PC-3 (cell line): ENCODE data around the gene LURAP1L.

GRCh38 chr9:5630268-5630662 lies 1.4 kb downstream of the RIC1 start:
- RAMPAGE, long total RNA = no peak

DNA sequence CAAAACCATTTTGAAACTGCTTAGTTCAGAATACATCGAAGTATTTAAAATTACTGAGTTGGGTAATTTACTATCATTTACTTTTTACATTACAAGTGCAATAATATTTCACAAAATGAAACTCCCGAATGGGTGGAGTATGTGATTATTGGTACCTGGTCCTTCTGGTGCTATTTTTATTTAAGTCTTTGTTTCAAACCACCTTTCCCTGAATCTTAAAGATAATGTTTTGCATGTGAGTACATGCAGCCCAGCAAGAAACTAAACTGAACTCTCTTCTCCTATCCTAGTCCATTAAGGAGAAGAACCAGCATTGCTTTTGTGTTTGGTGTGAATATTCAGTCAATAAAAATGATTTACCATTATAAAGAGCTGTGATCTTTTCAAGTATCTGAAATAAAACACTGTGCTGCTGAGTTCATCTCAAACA lies 57.2 kb downstream of the ERMP1 start:
- RAMPAGE, long total RNA = no peak

DNA sequence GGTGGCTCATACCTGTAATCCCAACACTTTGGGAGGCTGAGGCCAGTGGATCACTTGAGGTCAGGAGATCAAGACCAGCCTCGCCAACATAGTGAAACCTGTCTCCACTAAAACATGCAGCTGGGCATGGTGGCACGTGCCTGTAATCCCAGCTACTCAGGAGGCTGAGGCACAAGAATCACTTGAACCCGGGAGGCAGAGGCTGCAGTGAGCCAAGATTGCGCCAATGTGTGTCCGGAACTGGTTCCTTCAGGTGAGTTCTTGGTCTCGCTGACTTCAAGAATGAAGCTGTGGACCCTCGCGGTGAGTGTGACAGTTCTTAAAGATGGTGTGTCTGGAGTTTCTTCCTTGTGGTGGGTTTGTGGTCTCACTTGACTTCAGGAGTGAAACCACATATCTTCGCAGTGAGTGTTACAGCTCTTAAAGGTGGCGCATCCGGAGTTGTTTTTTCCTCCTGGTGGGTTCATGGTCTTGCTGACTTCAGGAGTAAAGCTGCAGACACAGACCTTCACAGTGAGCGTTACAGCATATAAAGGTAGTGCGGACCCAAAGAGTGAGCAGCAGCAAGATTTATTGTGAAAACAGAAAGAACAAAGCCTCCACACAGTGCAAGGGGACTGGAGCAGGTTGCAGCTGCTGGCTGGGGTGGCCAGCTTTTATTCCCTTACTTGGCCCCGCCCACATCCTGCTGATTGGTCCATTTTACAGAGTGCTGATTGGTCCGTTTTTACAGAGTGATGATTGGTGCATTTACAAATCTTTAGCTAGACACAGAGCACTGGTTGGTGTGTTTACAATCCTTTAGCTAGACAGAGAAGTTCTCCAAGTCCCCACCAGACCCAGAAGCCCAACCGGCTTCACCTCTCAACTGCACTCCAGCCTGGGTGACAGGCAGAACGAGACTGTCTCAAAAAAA lies 8.9 kb upstream of the ERMP1 start:
- RAMPAGE, long total RNA = no peak

DNA sequence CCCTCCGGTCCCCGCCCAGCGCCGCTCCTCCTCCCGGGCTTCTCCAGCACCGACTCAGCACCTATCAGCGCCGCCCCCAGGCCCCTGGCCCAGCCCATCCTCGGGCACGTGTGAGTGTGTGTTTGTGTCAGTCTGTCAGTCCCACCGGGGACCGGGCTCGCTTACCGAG lies 1.4 kb downstream of the KIAA2026 start:
- RAMPAGE, long total RNA = no peak

- RAMPAGE, long total RNA = no peak
Observed at GRCh38 chr9:6068943-6069224, 53.5 kb upstream of the RANBP6 start.

GRCh38 chr9:6395181-6395651 lies 17.8 kb upstream of the UHRF2 start:
- RAMPAGE, long total RNA = no peak

GRCh38 chr9:6413890-6414338 lies 915 bp downstream of the UHRF2 start:
- RAMPAGE, long total RNA = no peak

GRCh38 chr9:6644131-6644539 lies 1.4 kb downstream of the GLDC start:
- RAMPAGE, long total RNA = no peak

DNA sequence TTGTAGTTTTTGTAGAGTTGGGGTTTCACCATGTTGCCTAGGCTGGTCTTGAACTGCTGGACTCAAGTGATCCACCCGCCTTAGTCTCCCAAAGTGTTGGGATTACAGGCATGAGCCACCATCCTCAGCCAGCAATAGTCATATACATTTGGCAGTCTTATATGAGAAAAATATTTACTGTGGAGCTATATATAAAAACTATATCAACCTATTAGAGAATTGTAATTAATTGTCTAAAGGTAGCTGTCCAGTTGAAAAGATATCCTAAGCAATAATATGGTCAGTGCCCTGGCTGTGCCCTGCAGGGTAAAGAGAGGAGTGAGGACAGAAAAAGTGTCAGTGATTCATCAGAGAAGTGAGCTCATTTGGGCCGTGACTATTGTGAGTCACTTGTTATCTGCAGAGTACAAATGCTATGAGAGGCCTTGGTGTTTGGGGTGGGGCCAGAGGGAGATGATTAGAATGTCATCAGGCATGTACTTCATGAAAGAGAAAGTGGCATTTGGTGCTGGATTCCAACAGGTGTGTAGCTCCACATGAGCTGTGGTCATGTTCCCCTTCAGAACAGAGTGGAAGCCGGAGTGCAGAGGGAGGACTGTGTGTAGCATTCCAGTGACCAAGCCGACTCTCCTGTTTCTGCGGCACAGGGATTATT lies 174.0 kb downstream of the KDM4C start:
- RAMPAGE, long total RNA = no peak

DNA sequence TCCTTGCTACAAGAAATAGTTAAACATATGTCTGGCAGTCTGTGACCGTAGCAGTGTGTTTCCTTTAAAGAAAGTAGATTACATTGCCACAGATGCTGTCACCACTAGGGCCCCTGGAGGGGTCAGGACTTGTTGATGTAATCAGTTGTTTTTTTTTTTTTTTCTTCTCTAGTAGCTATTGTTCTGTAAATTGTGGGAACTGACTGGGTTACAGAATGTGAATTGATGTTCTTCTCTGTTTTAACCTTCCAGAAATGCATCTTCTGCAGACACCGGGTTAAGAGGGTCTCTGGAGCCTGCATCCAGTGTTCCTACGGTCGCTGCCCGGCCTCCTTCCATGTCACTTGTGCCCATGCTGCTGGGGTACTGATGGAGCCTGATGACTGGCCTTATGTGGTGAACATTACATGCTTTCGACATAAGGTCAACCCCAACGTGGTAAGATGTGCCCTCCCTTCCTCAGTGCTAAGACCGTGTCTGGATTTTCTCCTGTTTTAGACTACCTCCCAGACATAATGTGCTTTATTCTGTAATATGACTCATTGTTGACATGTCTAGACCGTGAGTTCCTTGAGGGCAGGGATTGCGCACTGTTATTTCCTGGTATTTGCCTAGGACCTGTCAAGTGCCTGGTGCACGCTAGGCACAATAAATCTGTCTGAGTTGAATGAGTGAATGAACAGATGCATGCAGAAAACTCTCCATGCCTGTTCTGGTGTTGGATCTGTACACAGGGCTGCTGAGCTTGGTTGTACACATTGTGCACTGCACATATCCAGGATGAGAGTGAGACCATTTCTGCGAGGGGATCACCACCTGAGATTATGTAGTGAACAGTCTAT lies 345.9 kb downstream of the KDM4C start:
- RAMPAGE, long total RNA = no peak

- RAMPAGE, long total RNA = no peak
Observed at GRCh38 chr9:7976217-7976733, 176.7 kb upstream of the DMAC1 start.

GRCh38 chr9:8958362-8958627 lies 1158.7 kb upstream of the DMAC1 start:
- RAMPAGE, long total RNA = no peak

DNA sequence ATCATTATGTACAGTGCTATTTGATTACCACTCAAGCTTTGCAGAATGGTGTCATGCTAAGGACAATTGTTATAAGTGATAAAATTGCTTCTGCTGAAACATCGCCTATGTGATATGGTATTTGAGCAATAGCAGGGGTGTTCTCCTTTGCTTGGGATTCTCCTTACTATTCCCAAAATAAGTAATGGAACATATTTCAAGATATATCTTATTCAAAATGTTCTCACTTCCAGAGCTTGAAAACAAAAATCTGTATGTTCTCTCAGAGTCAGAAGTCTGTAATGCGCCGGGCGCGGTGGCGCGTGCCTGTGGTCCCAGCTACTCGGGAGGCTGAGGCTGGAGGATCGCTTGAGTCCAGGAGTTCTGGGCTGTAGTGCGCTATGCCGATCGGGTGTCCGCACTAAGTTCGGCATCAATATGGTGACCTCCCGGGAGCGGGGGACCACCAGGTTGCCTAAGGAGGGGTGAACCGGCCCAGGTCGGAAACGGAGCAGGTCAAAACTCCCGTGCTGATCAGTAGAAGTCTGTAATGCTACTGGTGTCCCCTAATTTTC lies 1171.0 kb downstream of the PTPRD start:
- RAMPAGE, long total RNA = no peak

GRCh38 chr9:12774715-12775430 lies at the start of gene LURAP1L:
Gene LURAP1L (plus strand): TSS chr9:12775020.
- RAMPAGE, long total RNA = no peak

DNA sequence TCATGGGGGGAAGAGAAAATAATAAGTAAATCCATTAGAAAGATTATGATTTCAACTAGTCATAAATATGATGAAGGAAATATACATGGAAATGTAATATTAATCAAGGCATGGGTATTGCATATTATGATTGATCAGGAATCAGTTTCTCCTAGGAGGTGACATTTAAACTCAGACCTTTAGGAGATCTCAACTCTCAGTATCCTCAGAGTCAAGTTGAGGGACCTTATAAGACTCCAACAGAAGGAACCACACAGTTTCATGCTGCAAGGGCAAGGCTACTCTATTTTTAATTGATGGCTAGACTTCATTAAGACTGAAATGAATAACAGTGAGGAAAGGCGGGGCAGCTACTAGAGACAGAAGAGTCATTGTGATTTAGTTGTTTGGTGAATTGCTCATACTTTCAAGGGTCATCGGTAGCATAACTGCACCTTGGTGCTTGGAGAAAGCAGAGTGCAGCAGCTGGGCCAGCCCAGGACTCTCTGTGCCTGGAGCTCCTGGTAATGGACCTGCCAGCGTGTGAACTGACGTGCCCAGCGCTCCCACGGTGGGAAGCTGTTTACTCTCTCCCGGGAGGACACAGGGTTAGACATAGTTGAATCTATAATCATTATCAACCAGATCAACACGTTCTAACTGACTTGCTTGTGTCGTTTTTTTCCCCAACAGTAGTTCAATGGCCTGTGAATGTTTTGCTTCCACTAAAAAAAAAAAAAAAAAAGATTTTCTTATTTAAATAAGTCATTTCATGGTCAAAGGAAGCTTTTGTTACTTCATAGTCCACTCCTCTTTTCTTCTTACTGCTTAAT lies 42.8 kb downstream of the LURAP1L start:
- RAMPAGE, long total RNA = no peak

- RAMPAGE, long total RNA = no peak
Observed at GRCh38 chr9:13514246-13514576, 234.7 kb upstream of the MPDZ start.

DNA sequence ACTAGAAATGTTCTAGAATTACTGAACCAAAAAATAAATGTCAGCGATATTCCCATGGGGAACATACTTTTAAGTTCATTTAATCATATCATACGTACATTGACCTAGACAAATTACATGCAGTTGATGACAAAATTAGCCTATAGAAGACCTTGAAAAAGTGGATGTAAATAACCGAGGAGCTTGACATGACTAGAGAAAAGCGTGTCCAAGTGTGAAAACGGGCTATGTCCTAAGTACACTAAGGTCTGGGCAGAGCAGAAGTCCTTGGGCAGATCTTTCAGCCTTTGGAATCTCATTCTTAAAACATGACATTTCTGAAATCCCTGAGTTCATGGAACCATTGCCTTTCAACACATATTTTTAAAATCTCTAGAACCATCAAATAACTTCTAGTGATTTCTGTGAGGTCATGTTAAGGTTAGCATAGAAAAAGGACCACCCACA lies 417.1 kb downstream of the NFIB start:
- RAMPAGE, long total RNA = no peak

DNA sequence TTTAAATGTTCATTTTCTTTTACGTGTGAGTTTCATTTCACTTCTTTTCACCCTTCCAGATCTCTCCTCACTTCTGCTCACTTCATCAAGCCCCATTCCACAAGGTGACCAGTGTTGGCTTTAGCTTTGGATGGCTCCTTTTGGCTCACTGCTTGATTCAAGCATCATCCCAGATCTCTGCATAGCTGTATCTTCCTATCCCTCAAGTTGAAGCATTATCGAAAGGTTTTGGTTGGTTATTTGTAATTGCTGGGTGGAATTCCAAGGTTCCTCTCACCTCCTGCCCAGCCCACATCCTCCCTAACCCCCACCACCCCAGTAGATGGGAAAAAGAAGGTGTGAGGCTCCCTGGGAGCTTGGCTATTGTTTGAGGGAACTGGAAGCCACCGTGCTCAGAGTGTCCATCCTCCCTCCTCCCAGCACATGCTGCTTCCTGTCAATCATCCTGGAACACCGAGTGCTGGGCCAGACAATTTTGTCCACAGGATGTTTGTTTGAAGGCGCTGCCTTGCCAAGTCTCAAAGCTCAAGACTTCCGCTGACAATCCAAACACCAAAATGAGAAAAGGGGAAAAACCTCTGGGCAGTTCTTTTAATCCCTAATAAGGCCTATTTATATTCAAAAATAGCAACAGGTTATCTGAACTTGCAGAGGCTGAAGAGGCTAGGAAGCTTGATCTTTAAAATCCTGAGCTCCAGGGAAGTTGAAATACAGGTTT lies 286.9 kb downstream of the NFIB start:
- RAMPAGE, long total RNA = no peak

DNA sequence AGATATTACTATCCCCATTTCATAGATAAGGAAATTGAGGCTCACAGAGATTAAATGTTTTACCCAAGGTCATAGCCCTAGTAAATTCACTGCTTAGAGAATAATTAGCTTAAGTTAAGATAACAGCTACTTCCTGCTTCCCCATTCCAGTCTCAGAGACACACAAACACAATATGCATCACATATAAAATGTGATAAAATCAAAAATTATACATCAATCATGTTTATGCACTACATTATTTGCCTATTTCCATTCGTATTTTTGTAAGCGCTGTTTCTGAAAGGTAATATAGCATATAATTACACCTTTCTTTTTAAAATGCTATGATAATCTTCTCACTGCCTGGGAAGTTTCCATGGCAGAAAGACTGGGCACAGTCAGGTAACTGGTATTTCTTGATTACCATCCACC lies 101.1 kb downstream of the NFIB start:
- RAMPAGE, long total RNA = no peak

DNA sequence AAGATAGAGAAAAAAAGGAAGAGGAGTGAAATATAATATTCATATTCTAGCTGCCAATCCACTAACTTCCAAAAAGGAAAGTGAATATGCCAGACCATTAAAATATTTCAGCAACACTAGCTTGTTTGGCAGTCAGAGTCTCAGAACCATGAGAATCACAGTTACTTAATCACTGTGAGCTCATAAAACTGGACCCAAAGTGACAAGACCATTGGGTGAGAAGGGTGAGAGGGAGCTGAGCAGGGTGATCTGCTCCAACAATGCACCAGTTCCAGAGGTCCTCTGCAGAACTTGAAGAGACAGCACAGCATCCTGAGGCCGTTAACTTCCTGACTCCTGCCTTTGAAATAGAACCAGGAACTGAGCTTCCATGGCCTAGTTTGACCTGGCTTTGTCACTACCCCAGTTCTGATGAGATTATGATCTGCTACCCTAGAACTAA lies 57.4 kb downstream of the NFIB start:
- RAMPAGE, long total RNA = no peak